Placental pericyte (primary cell): ENCODE measurements around a stretch of chr17.

DNA sequence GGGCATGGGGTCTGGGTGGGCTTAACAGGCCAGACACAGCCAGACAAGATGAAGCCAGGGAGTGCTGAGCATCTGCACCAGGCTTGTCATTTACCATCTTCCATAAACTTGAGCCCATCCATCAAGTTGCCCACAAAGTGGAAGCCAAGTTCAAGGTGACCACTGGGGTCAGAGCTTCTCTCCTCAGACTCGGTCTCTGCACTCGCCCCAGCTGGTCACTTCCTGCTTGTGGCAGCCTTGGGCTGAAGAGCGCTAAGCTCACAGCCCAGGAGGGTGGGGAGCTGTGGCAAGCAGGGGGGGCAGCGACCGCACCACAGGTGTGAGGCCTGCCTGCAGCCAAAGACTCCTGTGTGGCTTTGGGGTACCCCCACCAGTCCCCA is 2.9 kb downstream of the CSF3 start:
- CAGE, long polyA plus RNA: no peak

GRCh38 chr17:40032258-40033039 is 17.2 kb downstream of the CSF3 start:
- CAGE, long polyA plus RNA: no peak

GRCh38 chr17:40070831-40071330 is 8.1 kb downstream of the THRA start:
- CAGE, long polyA plus RNA: no peak

- CAGE, long polyA plus RNA: no peak
These were observed 3.5 kb upstream of the MSL1 start for GRCh38 chr17:40118214-40118669.

DNA sequence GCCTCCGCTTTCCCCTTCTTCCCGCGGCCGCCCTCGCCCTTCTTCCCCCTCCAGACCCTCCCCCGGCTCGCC is 241 bp upstream of the MSL1 start:
- CAGE, long polyA plus RNA: no peak

- CAGE, long polyA plus RNA: no peak
These were observed 5.6 kb downstream of the WIPF2 start for GRCh38 chr17:40224458-40225316.

GRCh38 chr17:40281571-40282332 is 5.9 kb upstream of the CDC6 start:
- CAGE, long polyA plus RNA: no peak

GRCh38 chr17:40321734-40321980 is 12.7 kb downstream of the RARA start:
- CAGE, long polyA plus RNA: no peak

GRCh38 chr17:40332494-40332997 is 23.6 kb downstream of the RARA start:
- CAGE, long polyA plus RNA: no peak

DNA sequence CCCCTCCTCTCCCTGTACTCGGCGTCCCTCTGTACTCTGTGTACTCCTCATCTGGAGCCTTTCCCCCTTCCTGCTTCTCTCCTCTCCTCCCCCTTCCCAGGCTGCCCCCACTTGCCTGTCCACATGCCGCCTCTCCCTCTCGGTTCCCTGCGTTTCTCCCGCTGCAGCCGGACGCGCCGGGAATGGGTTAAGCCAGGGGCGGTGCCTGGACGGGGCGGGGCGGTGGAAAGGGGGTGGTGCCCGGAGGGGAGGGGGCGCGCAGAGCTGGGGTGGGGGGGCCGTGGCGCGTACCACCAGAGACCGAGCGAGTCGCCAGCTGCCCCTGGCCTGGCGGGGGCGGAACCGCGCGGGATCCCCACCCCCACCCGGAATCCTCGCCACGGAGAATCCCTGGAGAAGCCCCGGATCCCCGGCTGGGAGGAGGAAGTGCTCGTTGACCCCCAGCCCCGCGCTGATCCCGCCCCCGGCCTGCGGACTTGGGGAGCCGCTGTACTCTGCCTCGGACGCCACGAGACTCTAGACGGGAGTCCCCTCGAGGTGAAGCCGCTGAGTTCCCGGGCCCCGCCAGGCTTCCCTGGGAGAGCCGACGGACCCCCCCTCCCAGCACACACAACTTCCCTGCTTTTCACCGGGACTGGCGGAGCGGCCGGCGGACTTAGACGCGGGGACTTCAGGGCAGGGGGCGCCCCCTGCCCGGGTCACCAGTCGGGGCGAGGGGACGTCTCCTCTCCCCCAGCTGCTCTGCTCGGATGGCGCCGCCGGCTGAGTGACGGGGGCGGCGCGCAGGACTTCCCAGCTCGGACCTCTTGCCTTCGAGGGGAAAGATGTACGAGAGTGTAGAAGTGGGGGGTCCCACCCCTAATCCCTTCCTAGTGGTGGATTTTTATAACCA is 22.4 kb downstream of the GJD3 start:
- CAGE, long polyA plus RNA: no peak

- CAGE, long polyA plus RNA: no peak
These were observed 13.3 kb downstream of the GJD3 start for GRCh38 chr17:40351131-40351660.

- CAGE, long polyA plus RNA: no peak
These were observed 2.0 kb downstream of the GJD3 start for GRCh38 chr17:40362377-40363138.

- CAGE, long polyA plus RNA: no peak
These were observed 1.0 kb downstream of the GJD3 start for GRCh38 chr17:40363139-40364240.

DNA sequence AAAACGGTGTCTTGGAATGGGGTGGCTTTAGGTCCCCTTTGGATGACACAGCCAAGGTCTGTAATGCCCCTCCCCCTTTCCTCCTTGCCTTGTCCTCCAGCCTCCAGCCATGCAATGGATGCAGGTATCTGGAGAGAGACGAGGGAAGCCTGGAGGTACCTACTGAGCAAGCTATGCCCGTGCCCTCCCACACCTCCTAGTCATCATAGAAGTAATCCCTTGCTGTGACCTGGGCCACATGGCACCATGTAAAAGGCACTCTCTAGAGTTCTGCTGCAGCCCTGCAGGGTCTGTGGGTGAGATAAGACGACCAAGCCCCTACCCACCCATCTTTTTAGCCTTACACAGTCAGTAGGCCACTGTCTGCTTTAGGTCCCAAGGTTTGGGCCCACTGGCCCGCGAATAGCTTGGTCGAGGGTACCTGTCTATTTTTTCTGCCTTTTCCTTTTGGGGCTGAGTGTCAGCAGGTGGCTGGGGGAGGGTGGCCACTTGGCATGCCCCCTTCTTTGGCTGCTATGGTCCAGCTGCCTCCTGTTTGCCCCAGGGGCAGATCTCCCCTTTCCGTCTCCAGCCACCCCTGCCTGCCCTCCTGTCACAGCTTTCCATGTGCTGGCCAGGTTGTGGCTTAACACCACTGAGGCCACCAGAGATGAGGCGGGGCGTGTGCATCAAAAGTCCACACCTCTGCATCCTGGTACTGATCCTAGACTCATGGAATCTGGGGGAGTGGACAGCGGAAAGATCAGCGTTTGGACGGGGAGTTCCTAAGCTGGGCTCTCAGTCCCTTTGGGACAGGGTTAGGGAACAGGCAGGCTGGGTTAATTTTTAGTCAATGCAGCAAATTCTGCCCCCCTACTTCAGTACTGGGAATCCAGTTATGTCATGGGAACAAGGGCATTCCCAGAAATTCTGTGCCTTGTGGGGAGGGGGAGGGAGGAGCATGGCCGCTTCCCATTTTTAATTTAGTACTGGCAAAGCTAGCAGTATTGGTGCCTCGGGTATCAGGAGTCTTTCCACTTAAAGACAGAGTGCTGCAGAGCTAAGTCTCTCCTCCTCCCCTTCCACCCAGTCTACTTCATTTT is 3.7 kb downstream of the IGFBP4 start:
- CAGE, long polyA plus RNA: no peak

DNA sequence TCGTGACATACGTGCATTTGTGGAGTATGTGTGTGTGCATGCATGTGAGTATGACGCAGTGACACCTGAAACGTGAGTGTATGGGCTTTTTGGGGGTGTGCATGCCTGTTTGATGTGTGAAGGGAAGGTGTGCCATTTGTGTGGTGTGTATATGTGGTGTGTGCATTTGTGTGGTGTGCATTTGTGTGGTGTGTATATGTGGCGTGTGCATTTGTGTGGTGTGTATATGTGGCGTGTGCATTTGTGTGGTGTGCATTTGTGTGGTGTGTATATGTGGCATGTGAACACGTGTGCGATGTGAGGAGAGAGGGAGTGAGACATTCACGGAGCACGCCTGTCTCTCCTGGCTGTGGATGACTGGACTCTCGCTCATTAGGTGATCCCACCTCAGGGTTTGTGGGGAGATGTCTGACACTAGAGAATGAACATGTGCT is 15.8 kb downstream of the IGFBP4 start:
- CAGE, long polyA plus RNA: no peak

GRCh38 chr17:40460405-40461083 is 17.3 kb downstream of the IGFBP4 start:
- CAGE, long polyA plus RNA: no peak

DNA sequence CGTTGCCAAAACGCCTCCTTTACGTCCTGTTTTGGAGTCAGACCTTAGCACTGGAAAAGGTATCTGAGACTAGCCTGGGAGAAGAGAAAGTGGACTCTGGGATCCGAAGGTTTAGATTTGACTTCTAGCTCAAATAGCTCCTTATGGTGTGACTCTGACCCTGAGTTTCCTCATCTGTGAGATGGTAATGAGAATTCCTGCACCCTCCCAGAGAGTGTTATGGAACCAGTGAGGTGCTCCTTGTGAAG is 3.4 kb downstream of the TNS4 start:
- CAGE, long polyA plus RNA: no peak

- CAGE, long polyA plus RNA: no peak
These were observed 15.3 kb upstream of the TNS4 start for GRCh38 chr17:40516665-40517239.

DNA sequence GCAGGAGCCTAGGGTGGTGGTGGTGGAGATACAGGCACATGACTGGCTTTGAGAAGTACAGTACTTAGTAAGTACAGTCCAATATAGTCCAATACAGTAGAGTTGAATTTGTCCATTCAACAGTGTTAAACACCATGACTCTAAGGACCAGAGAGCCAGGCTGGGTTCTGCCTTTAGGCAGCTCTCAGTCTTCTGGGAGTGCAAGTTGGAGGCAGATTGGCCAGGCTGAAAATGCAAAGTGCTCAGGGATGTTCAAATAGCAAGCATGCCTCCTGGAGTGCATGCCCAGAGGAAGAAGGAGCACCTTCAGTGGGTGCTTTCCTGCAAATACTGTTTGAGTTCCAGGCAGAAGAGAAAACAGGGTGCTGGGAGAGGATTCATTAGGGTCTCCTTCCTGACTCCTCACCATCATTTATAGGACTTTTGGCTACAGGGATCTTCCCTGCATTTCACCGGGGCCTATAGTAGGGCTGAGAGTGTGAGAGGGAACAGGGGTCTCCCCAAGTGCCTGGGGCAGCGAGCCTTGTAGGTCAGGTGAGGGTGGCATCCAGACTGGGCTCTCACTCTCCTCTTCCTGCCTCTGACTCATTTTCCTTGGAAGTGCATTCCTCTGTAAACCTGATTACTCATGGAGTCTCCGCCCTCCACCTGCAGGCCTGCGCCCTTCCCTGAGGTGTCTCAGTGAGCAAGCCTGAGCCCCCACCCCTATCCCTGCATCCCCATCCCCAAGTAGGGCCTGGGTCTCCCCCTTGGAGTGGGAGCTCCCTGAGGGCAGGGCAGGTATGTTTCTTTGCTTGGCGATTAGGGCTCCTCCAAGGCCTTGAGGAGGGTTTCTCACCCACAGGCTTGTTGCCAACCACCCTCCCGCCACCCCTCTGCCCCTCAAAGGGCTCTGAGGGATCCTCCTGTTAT is 17.1 kb upstream of the TNS4 start:
- CAGE, long polyA plus RNA: no peak

DNA sequence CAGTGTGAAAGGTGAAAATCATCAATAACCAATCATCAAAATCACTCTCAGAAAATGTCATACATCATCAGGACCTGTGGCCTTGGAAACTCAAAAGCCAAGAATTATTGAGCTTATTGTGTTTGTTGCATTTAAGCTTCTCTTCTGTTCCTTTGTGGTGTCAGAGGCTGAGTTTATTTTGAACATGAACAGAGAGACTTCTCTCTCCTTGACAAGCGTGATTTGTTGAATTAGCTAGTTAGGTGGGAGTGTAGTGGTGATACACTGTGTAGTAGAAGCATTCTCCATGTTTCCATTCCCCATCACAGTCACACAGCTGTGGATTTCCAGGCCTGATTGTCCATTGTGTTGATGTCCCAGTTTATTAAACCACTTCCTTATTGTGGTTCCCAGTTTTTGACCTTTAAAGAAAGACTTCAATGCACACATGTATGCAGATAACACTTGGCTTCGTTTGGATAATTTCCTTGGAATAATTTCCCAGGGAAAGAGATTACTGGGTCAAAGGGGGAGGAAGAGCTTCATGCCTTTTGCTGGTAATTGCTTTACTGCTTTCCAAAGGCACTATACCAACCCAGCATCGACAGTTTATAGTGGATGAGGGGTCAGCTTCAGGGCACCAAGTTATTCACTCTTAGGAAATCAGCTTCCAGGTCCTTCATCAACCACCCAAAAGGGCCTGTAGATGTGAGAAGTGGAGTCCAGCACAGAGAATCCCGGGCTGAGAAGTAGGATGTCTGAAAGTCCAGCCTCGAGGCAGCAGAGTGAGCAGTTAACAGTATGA is 31.1 kb upstream of the TNS4 start:
- CAGE, long polyA plus RNA: no peak